ENCODE data around the genes GPC1 and KIF1A.

- PRO-cap = no peak
These were observed 159.1 kb downstream of the TWIST2 start for GRCh38 chr2:239006912-239007495.

DNA sequence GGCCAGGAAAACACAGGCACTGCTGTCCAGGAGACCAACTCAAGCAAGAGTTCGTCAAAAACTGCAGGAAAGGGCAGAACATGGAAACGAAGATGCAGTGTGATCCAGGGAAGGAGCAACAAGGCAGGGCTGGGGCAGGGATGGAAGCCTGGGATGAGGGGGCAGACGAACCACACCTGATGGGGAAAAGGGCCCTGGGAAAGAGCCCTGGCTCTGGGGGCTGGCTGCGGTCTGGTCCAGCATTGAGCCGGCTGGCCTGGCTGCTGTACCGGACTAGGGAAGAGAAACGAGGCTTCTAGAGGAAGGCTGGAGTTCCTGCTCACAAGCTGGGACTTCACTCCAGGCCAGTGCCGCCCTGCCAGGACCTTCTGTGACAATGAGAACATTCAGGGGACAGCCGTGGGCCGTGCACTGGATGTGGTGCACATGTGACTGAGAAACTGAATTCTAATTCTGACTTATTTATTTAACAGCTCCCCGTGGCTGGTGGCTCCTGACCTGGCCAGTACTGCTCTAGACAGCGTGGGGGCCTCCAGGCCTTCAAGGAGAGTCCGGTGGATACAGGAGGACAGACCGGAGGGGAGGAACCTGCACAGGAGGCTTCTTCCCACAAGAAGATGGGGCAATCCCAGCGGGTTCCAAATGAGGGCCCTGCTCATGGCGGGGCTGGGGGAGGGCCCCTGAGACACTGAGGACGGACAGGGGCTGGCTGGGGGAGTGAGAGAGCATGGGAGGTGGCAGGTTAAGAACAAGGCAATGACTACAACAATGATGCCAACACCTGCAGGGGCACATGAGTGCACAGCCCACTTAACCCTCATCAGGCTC lies 269.2 kb downstream of the HDAC4 start:
- PRO-cap = no peak

- PRO-cap = no peak
These were observed 169.5 kb downstream of the HDAC4 start for GRCh38 chr2:239231162-239231884.

GRCh38 chr2:239245096-239245451 lies 155.7 kb downstream of the HDAC4 start:
- PRO-cap = no peak

- PRO-cap = no peak
These were observed 150.9 kb downstream of the HDAC4 start for GRCh38 chr2:239249786-239250400.

DNA sequence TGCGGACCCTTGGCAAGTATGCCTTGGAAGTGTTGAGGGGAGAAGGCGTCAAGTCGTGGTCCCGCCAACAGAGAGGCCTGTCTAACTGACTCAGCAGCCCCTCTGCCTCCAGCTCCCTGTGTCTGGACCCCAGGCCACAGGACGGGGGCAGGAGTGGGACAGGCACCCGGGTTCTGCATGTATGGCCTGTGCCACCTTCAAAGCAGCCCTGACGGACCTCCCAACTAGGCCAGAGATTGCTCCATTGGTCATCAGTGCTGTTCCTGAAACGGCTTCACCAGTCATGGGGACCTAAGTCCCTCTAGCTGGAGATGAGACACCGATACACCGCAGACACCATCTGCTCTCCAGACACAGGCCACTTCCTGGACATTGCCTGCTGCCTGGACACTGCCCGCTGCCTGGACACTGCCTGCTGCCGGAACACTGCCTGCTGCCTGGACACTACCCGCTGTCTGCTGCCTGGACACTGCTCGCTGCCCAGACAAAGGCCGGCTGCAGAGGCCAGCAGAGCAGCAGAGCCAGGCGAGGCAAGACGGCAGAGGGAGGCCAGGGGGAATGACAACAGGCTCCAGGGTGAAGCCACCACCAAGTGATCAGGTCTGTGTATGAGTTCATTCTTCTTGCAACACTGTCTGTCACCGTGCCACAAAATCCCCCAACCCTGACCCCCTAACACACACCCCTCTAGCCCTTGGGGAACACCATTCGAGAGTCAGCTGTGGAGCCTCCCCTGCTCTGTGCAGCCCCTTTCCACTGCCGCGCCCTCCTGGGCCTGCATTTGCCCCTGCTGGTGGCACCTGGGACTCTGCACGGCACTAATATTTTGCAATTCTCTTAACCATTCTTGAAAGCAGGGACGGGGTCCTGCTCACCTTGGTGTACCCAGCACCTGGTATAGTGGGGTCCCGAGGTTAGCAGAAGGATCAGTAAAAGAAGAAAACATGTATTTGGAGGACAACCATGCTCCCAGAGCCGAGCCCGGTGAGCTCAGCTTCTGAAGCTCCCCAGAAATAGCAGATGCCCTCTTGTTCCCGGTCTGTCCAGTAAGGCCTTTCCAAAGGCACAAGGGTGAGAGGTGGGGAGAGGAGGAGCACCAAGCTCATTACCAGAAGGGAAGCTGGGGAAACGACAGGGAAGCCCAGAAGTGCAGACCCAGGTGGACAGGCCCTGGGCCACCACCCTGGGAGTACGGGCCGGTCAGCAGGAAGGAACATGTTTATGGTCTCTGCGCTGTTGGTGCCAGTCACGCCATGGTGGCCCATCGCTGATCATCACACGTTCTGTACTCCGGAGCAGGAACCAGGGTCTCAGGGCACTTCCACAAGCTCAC lies 124.1 kb downstream of the HDAC4 start:
- PRO-cap = no peak

GRCh38 chr2:239295691-239296094 lies 105.1 kb downstream of the HDAC4 start:
- PRO-cap = no peak

DNA sequence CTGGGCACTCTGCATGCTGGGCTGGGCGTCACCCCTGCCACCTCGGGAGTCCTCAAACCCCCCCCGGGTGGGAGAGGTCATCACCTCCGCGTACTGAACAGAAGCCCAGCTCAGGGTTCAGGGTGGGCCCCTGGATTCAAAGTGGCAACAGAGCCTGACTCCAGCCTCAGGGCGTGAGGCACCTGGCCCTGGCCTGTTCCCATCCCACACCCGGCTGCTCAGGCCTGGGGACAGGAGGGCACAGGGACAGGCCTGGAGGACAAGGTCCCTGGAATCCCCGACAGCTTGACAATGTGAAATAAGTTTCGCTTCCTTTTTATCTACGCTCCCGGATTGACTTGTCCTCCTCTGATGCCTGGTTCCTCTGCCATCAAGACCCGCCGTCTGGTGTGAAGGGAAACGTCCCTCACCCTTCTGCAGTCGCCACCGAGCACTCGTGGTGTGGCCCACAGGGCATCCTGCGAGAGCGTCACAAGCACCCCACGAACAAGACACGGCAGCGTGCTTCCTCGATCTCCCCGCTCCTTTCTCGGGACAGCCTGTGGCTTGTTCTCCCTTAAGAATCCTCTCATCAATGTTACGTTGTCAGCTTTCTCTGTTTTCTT lies 97.7 kb downstream of the HDAC4 start:
- PRO-cap = no peak

- PRO-cap = no peak
These were observed 1.5 kb downstream of the HDAC4 start for GRCh38 chr2:239399121-239399868.

- PRO-cap = no peak
These were observed 9.2 kb upstream of the HDAC4 start for GRCh38 chr2:239409986-239410427.

GRCh38 chr2:239725369-239725789 lies 299.8 kb downstream of the NDUFA10 start:
- PRO-cap = no peak

DNA sequence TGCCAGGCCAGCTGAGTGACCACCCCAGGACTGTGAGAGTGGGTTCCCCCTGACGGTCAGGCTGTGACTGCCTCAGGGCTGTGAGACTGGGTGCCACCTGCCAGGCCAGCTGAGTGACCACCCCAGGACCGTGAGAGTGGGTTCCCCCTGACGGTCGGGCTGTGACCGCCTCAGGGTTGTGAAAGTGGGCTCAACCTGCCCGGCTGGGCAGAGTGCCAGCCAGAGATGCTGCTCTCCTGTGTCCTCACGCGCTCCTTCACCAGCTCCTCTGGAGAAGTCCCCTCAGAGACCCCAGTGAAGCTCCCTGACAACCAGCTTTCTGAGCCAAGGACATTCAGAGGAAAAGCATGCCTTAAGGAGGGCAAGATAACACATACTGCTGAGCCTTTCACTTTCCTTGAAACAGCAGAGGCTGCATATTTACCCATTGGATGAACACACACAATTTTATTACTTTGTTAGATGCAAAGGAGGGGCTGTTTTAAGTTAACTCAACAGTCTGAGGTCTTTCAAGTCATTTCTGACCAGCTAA lies 70.9 kb downstream of the NDUFA10 start:
- PRO-cap = no peak

GRCh38 chr2:240232495-240232874 lies 92.0 kb upstream of the OTOS start:
- PRO-cap = no peak

- PRO-cap = no peak
These were observed 118.7 kb upstream of the OTOS start for GRCh38 chr2:240259091-240259529.

GRCh38 chr2:240434589-240435103 lies 817 bp upstream of the GPC1 start:
- PRO-cap = no peak

DNA sequence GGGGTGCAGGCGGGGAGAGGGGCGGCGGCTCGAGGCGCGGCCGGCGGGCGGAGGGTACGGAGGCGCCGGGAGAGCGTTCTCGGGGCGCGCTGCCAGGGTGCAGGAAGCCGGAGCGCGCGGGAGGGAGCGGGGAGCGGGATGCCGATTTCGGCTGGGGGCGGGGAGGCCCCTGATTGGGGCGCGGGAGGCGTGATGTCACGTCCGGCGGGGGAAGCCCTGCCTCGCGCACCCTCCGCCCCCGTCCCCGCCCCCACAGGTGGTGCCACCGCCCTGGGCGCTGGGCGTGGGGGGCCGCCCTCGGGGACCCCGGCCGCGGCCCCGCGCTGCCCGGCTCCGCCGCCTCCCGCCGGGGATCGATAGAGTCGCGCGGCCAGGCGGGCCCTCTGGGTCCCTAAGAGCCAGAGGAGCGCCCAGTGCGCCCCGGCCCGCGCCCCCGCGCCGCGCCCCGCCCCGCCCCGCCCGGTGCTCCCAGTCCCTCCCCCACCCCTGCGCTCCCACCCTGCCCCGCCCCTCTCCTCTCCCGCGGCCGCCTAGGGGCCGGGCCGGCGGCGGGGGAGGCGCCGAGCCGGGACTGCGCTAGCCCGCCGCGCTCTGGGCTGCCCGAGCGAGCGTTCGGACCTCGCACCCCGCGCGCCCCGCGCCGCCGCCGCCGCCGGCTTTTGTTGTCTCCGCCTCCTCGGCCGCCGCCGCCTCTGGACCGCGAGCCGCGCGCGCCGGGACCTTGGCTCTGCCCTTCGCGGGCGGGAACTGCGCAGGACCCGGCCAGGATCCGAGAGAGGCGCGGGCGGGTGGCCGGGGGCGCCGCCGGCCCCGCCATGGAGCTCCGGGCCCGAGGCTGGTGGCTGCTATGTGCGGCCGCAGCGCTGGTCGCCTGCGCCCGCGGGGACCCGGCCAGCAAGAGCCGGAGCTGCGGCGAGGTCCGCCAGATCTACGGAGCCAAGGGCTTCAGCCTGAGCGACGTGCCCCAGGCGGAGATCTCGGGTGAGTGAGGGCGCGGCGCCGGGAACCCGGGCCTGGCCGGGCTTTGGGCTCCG lies at the start of gene GPC1:
GPC1 (plus strand) TSS at position 560 of the 1,034 bp plus-strand sequence.
- PRO-cap = bidirectional peak, plus-strand start at position 359 of the sequence, minus-strand start at position 106 of the sequence; bidirectional peak, plus-strand start at position 587 of the sequence, minus-strand start at position 444 of the sequence; bidirectional peak, plus-strand start at position 775 of the sequence, minus-strand start at position 694 of the sequence

DNA sequence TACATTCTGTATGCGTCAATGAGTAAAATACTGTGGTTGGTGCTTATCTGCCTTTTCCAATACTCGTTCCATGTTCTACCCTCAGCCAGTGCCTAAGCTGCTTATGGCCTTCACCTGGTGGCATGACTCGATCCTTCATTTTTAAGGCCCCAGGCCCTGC lies 3.2 kb upstream of the RNPEPL1 start:
- PRO-cap = no peak

GRCh38 chr2:240567686-240568279 lies 501 bp upstream of the RNPEPL1 start:
- PRO-cap = no peak

DNA sequence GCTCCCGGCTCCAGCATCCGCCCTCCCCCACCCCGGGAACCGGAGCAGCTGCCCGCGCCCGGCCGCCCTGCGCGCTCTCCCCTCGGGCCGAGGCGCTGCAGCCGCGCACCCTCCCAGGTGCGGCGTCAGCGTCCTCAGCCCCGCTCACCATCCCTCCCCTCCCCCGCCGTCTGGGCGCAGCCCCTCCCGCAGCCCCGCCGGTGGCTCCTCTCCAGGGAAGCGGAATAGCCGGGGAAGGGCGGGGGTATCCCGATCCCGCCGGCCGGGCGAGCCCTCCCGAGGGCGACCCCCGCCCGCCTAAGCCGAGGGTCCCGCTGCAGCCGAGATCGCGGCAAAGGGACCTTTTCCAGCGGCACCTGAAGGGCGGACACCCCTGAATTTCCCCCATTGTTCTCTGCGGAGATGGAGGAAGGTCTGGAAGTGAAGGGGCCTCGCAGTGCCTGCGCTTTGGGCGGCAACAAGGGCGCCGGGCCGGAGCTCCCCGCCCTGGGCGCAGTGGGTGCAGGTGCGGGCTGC lies 428 bp downstream of the KIF1A start:
- PRO-cap = bidirectional peak, plus-strand start at position 79 of the sequence, minus-strand start outside the sequence; bidirectional peak, plus-strand start at position 387 of the sequence, minus-strand start at position 398 of the sequence

GRCh38 chr2:240820049-240820932 lies at the start of gene KIF1A:
KIF1A (minus strand) TSS chr2:240820219.
- PRO-cap = bidirectional peak, plus-strand start at chr2:240820316, minus-strand start at chr2:240820219; bidirectional peak, plus-strand start at chr2:240820621, minus-strand start at chr2:240820612; bidirectional peak, plus-strand start at chr2:240820755, minus-strand start at chr2:240820849

All from progenitor cell of endocrine pancreas (in vitro differentiated cells).